AG04449 (cell line): ENCODE data around the genes H4C2, H2BC6 and H4C8.

- RRBS: no CpG with 5 or more reads among the region's 7 CpGs
Observed at GRCh38 chr6:25169510-25170355, 109.4 kb upstream of the CARMIL1 start.

DNA sequence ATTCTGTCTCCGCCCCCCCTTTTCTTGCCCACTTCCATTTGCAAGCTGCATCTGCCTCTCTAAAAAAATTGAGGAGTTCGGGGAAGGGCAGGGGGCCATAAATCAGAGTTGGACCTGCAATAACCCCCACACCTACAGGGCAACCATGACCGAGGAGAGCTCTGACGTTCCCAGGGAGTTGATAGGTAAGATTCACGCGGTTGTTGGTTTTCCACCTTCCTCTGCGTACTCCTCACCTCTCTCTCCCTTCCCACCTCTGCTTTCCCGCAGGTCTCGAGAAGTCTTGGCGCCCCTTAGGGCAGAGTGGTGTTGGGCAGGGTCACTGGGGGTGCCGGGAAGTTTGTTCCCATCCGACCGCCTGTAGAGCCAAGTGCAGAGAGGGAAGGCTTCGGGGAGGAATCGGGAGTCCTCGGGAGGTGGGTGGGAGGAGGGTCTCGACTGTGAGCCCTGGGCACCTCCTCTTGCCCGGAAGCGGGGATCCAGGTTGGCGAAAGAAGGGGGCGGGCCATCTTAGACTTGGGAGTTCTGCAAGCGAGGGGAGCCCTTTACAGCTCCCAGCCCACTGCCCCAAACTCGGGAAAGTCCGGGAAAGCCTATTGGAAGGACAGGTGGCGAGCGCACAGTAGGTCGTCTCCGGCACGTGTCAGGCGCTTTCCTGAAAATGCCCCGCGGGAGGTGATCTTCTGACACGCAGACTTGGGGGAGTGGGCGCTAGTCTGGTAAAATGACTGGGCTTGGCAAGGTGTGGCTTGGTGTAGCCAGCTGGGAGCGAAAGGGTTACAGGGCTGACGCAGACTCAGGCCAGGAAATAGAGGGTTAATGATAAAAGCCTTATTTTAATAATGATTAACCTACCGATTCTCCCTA lies 710 bp downstream of the CARMIL1 start:
- RRBS: 13% methylated on average over 3 of the region's 37 CpGs

GRCh38 chr6:25515455-25515818 lies 136.6 kb upstream of the SCGN start:
- RRBS: no CpG with 5 or more reads among the region's 12 CpGs

DNA sequence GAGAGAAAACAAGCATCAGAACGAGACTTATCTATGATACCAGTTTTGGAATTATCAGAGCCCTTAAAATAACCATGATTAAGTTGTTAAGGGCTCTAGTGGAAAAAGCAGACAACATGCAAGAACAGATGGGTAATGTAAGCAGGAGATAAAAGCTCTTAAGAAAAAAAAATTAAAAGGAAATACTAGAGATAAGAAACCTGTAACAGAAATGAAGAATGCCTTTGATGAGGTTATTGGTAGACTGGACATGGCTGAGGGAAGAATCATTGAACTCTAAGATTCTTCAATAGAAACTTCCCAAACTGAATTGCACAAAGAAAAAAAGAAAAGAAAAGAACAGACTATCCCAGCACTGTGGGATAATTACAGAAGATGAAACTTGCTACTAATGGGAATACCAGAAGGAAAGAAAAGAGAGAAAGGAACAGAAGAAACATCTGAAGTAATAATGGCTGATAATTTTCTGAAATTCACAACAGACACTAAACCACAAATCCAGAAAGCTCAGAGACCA lies 127.3 kb upstream of the SCGN start:
- RRBS: no CpG with 5 or more reads among the region's 1 CpG

GRCh38 chr6:25757977-25758345 lies 3.4 kb downstream of the SLC17A4 start:
- RRBS: no CpG with 5 or more reads among the region's 4 CpGs

DNA sequence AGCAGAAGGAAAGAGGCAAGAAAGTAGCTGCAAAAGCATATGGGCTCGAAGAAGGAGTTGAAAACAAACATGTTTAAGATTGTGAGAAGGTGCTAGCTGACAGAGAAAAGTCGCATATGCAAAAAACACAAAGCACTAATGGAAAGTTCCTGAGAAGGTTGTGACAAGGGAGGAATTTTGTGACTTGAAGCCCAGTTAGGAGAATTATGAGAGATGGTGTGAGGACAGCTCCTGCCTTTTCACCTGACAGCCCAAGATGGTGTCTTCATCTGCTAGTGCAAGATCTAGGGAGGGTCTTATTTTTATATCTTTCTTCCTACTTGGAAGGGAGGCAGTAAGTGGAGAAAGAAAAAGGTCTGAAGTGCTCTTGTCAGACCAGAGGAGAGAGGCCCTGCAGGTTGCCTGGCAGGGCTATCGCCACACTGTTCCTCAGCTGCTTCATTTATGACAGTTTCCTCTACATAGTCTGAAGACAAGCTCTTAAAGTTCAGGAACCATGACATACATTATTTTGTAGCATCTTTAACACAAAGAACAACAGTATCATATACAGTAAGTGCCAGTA lies 27.4 kb downstream of the SLC17A4 start:
- RRBS: no CpG with 5 or more reads among the region's 3 CpGs

- RRBS: no CpG with 5 or more reads among the region's 4 CpGs
Observed at GRCh38 chr6:25830329-25830843, 1.5 kb downstream of the SLC17A1 start.

DNA sequence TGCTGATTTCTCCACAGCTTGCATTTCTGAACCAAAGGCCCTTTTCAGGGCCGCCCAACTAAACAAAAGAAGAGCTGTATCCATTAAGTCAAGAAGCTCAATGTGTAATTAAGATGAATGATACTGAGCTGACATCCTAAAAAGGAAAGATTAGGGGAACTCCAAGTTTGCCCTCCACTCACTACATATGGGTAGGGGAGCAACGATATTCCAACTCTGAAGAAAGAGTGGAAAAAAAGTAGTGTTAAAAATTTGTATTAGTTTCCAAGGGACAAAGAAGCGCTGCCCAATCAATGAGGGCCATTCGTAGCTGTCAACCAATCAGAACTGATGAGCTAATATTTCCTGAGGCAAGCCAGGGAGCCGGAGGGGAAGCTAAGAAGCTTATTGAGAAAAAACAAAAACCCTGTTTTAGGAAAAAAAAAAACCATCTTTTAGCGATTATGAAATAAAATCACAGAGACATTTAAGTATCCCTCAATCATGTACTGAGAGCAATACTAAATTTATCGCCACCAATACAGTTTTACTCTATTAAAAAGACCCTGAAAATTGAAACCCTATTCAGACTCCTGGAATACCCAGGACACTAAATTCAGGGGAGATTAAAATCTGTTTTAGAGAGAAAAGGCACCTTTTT lies 665 bp downstream of the H4C1 start:
- RRBS: no CpG with 5 or more reads among the region's 7 CpGs

GRCh38 chr6:26026628-26027619 lies at the start of gene H4C2:
Gene H4C2, minus strand, starts transcription at chr6:26027283.
- RRBS: no CpG with 5 or more reads among the region's 53 CpGs

GRCh38 chr6:26141305-26142138 lies 14.6 kb upstream of the H1-4 start:
- RRBS: no CpG with 5 or more reads among the region's 4 CpGs

- RRBS: no CpG with 5 or more reads among the region's 37 CpGs
Observed at GRCh38 chr6:26183525-26184410, at the start of gene H2BC6. Gene H2BC6, plus strand, starts transcription at chr6:26183761.

- RRBS: no CpG with 5 or more reads among the region's 28 CpGs
Observed at GRCh38 chr6:26232969-26233592, 1.7 kb downstream of the H1-3 start.

GRCh38 chr6:26241007-26241586 lies 904 bp downstream of the H4C6 start:
- RRBS: 7% methylated on average over 3 of the region's 25 CpGs

DNA sequence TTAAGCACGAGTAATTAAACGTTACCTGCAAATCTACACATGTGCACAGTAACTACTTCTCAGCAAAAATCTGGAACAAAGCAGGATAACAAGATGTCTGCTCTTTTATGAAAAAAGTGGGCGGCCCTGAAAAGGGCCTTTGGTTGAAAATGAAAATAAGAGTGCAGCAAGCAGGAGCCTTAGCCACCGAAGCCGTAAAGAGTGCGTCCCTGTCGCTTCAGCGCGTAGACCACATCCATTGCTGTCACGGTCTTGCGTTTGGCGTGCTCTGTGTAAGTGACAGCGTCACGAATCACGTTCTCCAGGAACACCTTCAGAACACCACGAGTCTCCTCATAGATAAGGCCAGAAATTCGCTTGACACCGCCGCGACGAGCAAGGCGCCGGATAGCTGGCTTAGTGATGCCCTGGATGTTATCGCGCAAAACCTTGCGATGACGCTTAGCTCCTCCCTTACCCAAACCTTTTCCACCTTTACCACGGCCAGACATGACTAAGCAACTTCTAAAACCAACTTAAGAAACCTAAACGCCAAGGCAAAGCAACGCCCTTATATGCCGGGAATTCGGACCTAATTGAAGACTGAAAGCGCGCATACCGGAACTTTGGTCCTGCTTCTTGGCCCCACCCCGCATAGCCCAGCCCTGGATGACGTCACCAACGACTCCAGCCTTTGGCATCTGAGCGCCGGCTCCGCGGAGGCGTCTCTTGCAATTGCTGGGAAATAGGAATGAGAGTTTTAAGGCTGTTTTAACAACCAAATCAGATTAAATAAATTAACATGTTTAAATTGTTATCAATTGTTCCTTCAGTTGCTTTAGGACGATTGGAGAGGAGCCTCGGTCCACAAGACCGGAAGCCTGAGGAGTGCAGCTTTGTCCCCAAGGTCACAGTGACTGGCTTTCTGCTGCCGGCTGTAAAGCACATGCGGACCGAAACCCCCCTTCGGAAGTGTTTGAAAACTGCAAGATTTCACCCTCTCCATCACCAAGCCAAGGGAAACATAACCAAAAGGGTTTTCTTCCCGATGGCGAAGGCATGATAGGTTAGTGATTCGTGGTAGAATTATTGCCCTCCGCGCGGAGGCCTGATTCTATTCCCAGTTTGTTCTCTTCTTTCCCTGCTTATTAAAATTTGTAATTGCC lies at the start of gene H4C8:
H4C8 (minus strand) TSS at position 526 of the 1,145 bp plus-strand sequence.
- RRBS: 4% methylated on average over 7 of the region's 56 CpGs

GRCh38 chr6:26372584-26373334 lies 7.8 kb downstream of the BTN3A2 start:
- RRBS: no CpG with 5 or more reads among the region's 12 CpGs

- RRBS: no CpG with 5 or more reads among the region's 14 CpGs
Observed at GRCh38 chr6:26409150-26409992, 7.3 kb downstream of the BTN3A1 start.

GRCh38 chr6:26413934-26414465 lies 11.9 kb downstream of the BTN3A1 start:
- RRBS: no CpG with 5 or more reads among the region's 5 CpGs

- RRBS: no CpG with 5 or more reads among the region's 3 CpGs
Observed at GRCh38 chr6:26479037-26479398, 21.1 kb upstream of the BTN1A1 start.

DNA sequence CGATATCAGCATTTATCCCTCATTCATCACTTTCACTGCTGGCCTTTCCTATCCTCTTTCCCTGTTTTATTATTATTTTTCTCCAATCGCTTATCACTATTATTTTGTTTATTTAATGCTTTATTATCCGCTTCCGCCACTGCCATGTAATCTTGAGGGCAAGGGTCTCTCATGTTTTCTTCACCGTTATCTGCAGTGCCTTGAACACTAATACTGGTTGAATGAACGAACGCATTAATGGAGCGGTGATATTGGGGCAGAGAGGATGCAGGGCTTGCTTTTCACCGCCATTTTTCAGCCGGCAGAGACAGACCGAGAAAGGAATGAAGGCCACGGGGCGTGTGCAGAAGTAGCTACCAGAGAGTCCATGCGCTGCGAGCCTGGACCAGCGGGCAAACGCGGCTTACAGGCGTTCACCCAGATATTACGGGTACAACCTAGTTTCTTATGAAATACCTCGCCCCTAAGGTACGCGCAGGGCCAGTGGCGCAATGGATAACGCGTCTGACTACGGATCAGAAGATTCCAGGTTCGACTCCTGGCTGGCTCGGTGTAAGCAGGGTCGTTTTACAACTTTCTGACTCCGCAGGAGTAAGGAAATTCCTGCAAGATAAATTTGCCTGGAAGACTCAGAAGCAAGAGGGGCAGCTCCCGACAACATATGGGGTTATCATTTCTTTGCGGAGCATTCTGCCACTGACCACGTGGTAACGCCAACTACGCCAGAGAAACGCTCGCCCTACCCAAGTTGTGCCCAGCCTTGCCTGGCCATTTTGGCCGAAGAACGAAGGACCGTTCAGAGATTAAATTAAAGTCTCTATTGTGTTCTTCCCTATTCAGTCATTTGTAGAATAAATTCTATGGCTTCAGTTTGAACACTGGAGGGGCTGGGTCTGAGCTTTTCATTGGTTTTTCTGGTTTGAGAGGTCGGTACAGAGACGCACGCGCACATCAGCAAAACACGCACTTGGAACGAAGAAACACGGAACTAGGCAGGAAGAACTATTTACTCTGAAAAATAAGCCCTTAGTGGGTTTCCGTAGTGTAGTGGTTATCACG lies 816 bp upstream of the HMGN4 start:
- RRBS: no CpG with 5 or more reads among the region's 50 CpGs

- RRBS: no CpG with 5 or more reads among the region's 9 CpGs
Observed at GRCh38 chr6:26538973-26539453, 847 bp downstream of the HMGN4 start.